Cytotoxic T cell (primary cell): ENCODE measurements around the gene DNAJB9.

- PRO-cap, 2 experiments: no peak in any of the 2 experiments
Measured at GRCh38 chr7:105788026-105788792, 88.2 kb downstream of the ATXN7L1 start.

DNA sequence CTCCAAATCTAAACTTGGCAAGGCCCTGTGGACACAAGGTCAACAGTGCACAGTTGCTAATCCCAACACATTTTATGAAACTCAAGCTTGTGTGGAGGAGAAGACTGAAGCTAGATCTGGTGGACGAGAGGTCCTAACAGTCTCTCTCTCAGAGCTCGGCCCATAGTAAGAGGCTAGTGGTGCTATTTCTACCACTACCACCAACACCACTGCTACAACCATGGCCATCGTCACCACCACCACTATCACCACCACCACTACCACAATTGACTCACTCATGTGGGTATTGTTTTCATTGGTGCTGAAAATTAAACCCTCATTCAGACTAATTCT lies 28.3 kb upstream of the CDHR3 start:
- PRO-cap, 2 experiments: no peak in any of the 2 experiments

DNA sequence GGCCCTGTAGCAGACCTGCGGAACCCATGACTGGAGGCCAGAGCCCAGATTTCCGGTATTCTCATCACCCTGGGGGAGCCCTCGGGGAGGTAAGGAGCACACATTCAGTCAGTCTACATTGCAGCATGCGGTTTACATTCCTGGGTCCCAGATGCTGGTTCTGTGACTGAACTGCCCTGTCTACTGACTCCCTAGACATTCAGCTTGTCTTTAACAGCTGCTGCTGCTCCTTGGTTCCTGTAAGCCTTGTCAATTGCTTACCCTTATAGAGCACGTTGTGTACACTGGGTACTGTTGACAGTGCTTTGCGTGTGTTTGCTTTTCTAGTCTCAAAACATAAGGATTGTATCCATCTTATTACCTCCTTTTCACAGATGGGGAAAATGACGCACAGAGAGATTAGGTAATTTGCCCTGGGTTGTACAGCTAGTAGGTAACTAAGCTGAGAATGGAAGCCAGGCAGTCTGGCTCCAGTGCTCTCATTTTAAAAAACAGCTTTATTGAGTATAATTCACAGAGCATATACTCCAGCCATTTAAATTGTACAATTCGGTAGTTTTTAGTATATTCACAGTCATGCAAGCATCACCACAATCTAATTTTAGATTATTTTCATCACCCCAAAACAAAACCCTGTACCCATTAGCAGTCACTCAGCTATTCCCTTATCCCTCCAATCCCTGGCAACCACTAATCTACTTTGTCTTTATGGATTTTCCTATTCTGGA lies 13.1 kb downstream of the CDHR3 start:
- PRO-cap, 2 experiments: no peak in any of the 2 experiments

- PRO-cap, 2 experiments: no peak in any of the 2 experiments
Measured at GRCh38 chr7:106064822-106065779, 47.0 kb downstream of the SYPL1 start.

GRCh38 chr7:106080128-106080904 lies 31.8 kb downstream of the SYPL1 start:
- PRO-cap, 2 experiments: no peak in any of the 2 experiments

DNA sequence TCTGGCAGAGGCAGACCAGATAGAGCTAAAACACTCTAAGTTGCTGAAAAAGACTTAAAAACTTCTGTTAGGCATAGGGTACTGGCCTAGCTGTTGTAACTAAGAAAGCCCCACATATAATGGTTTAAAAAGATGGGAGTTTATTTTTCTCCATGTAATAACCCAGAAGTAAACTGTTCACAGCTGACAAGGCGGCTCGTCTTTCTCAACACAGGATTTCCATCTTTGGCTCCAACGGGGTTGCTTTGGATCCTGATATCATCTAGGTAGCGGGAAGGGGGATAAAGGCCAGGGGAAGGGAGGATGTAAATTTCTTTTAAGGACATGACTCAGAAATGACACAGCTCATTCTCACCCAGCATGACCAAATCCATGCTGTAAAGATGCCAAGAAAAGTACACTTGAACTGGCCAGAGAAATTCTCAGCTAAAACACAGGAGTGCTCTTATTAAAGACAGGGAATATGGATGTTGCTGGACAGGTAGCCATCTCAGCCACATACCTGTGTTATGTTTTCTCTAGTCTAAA lies 68.4 kb downstream of the NAMPT start:
- PRO-cap, 2 experiments: no peak in any of the 2 experiments

DNA sequence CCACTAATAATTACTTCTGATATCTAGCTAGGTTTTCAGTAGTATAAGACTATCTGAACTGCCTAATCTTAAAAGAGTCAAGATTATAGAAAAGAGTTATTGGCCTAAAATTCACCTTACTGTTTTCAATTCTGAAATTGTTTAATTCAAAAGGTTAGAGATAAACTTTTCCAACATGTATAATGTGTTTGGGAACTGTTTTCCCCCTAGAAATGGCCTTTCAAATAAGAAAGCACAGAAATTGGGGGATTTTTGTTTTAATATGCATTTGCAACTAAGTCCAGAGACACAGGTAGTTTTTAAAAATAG lies 8.8 kb downstream of the NAMPT start:
- PRO-cap, 2 experiments: no peak in any of the 2 experiments

- PRO-cap, 2 experiments: no peak in any of the 2 experiments
Measured at GRCh38 chr7:106346519-106347089, 61.8 kb upstream of the NAMPT start.

DNA sequence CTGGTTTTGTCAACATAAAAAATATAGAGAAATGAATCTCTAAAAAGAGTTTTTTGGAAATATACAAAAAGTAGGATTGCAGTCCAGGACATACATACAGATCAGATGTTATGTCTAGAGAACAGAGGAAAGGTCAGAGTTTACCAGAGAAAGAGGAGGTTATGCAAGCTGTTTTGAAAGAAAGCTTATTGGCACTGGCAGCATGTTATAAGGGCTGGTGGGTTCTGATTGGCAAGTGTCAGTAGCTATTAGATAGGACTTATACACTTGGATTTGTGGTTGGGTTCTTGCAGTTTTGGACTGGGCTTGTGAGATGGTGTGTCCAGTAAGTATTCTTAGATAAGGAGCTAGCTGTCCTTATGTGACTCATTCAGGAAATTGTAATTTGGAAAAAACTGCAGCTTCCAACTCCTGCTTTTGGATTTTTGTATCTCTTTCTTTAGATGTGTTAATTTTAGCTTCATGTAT lies 130.6 kb upstream of the NAMPT start:
- PRO-cap, 2 experiments: no peak in any of the 2 experiments

DNA sequence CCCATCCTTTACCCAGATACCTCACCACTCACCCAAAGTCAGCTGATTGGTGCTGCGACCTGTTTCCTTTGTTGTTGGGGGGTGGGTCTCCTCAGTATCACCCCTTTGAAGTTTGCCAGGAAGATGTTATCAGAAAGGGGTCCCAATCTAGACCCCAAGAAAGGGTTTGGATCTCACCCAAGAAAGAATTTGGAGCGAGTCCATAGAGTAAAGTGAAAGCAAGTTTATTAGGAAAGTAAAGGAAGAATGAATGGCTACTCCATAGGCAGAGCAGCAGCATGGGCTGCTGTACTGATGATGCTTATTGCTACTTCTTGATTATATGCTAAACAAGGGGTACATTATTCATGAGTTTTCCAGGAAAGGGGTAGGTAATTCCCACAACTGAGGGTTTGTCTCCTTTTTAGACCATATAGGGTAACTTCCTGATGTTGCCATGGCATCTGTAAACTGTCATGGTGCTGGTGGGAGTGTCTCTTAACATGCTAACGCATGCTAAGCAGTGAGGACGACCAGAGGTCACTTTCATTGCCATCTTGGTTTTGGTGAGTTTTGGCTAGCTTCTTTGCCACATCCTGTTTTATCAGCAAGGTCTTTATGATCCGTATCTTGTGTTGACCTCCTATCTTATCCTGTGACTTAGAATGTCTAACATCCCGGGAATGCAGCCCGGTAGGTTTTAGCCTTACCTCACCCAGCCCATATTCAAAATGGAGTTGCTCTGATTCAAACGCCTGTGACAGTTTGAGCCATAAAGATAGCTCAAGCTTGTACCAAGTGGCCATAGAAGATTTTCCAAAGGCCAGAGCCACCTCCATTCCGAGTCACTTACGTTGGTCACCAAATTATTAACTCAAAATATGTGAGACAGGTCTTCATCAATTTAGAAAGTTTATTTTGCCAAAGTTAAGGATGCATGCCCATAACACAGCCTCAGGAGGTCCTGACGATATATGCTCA lies 175.9 kb upstream of the NAMPT start:
- PRO-cap, 2 experiments: no peak in any of the 2 experiments

GRCh38 chr7:106542352-106543467 lies 118.2 kb downstream of the CCDC71L start:
- PRO-cap, 2 experiments: no peak in any of the 2 experiments

DNA sequence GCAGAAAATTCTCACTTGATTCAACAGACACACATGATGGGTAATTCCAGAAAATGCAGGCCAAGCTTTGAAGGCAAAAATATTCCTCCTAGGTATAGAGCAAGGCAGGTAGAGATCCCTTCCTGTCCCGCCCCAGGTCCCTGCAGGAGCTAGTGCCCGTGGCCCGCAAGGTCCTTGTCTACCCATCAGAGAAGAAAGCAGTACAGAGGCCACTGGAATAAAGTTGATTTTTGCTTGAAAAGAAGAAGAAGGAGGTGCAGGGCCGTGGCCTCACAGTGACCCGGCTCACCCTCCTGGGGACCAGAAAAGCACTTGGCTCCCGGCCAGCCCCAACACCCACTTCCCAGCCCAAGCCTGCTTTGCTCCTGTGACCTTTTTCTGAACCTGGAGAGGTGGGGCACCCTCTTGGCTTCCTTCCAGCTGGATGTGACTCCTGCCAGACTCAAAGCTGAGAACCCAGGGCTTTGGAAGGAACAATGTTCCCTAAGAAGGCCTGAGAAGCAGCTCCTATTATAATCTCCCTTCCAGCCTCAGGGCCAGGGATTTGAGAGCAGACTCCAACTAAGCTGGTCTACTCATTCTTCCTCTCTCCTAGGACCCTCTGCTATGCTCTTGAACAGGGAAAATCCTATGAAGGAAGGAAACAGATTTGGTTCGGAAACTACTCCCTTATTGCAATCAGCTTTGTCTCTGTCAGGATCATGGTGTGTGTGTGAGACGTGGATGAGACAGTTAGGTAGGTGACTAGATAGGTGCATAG lies 6.1 kb upstream of the PIK3CG start:
- PRO-cap, 2 experiments: no peak in any of the 2 experiments

DNA sequence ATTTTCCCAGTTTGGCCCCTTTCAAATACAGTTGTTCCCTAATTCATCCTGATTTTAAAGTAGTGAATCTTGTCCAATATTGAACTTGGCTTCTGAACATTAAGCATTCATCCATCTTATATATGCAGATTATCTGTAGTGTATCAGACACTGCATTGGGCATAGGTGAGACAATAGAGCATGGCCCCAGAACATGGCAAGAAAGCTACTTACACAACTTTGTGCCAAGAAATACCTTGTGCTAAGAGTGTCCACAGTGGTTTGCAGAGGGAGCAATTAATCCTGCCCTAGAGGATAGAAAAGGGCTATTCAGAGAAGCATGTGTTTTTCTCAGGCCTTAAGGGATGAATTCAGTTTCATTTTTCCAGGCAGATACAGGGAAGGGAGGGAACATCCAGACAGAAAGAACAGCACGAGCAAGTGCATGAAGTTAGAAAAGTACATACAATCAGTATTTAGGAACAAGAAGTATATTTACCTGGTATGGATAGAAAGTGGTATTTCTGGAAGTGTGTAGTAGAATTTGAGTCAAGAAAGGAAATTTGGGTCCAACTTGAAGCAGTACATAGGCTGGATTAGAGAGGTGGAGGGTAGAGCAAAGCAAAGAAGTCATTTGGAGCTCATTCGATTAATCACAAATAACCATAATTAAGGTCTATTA lies 27.5 kb downstream of the PIK3CG start:
- PRO-cap, 2 experiments: no peak in any of the 2 experiments

DNA sequence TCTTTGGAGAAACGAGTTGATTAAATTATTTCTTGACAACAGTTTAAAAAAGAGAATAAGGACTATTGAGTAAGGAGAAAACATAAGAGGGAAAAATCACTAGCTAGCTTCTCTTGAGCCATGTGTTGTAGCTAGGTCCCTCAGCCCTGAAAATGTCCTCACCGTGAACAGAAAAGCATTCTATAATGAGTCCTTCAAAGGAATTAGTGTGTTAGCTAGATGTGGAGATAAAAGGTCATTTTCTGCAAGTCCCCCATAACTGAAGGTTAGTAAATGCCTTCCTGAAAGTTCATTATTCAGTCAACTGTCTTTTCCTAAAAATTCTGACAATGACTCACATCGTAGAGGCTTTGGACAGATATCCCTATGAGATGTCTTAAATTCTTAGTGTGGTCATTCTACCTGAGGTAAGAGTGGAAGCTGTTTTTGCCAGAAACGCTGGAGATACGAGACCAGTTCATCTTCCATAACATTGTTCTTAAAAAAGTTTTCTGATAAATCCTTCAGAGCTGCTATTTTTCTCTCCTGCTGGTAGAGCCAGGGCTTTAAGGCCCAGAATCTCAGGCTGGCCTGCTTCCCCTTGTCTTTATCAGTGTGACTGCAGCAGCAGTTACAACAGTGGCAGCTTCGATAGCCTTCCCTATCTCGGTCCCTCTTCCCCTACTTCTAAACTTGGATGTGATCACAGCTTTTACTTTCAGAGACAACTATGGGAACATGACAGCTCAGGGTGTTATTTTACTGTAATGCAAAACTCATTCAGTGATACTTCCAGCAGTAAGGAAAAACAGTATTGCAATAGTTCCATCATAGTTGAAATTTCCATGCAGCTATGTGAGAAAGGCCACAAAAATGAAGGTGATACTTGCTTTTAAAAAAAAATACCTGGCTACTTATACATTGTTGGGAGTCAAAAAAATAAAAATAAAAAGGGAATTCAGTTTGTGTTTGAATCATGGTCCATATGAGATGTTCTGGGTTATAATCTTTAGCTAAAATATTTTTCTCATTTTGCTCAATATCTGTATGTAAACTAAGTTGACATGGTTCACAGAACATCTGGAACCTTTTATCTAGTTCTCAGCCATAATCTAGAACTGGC lies 37.2 kb upstream of the PRKAR2B start:
- PRO-cap, 2 experiments: no peak in any of the 2 experiments

GRCh38 chr7:107014599-107015228 lies 29.8 kb upstream of the PRKAR2B start:
- PRO-cap, 2 experiments: no peak in any of the 2 experiments

DNA sequence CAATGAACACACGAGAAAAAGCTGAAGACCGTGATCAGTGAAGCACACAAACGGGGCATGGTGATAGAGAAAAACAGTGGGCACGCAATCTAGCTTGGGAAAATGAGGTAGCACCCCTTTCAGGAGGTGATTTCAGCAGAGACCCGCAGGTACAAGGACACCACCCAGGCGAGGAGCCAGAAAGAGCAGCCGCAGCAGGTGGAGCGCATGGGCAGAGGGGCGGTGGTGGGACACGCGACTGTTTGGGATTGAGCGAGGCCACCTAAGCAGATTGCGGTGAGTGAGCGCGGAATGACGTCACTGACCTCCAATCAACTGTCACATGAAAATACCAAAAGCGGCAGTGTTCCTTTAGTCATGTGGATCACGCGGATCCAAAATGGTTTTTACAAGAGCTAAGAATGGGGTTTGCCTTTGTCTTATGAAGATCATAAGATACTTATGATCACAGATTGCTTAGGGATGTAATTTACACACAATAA lies 40.1 kb upstream of the SLC26A3 start:
- PRO-cap, 2 experiments: no peak in any of the 2 experiments

GRCh38 chr7:108504502-108504782 lies 21.5 kb downstream of the PNPLA8 start:
- PRO-cap, 2 experiments: no peak in any of the 2 experiments

DNA sequence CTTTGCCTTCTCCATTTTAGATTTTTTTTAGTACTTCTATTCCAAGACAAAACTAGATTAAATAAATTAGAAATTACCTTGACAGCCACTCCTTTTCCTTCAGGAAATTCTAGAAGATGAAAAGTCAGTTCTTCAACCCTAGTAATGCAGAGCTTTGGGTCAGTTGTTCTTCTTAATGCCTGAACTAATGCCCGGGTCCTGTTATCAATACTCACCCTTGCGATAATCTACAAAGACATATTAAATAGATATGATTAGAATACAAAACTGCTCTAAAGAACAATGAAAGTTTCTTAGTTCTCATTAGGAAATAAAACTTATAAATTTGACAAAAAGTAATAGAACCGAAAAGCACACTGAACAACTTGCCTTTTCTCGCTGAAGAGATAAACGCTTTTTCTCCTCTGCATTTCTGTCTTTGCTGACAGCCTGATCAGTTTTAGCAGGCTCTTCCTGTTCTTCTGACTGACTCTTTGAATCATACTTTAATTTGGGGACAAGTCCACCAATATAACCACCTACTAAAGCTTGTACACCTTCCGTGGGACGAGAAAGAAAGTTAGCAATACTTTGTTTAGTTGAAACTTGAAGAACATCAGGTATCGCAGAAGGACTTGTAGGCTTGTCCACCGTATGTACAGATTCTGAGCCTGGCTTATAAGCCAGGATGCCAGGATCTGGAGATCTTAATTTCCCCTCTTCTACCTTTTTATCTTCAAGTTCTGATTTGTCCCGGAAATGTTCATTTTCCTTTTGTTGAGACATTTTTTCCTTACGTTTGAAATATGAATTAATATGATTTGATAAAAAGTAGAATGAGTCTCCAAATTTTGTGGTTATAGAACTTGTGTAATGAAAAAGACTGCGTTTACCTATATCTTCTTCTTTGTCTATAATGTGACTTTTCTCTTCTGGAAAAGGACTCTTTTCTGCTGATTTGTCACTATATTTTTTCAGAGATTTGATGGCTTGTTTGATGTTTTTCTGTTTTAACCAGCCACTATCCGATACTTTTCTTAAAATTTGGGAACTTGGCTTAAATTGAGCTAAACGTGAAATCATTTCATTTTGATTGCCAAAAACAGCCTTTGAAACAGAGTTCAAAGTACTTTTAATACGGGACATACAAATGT lies 11.5 kb downstream of the PNPLA8 start:
- PRO-cap, 2 experiments: no peak in any of the 2 experiments

- PRO-cap, 2 experiments: peak in 2 of 2 experiments; most common plus-strand start chr7:108569920 (in 2); most common minus-strand start chr7:108570290 (in 1)
Measured at GRCh38 chr7:108569734-108570377, at the start of gene DNAJB9. DNAJB9 (plus strand) TSS chr7:108569874.

DNA sequence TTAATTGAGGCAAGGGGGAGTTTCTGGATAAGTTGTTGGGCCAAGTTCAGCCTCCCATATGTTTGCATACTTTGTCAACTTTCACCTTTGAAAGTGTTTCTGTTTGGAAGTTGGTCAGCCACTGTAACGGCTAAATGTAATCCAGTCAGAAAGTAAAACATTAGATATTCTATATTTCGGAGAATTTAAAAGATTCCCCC lies 567.9 kb upstream of the LRRN3 start:
- PRO-cap, 2 experiments: no peak in any of the 2 experiments